GM23248 (cell line): ENCODE data around the gene SERPINF2.

DNA sequence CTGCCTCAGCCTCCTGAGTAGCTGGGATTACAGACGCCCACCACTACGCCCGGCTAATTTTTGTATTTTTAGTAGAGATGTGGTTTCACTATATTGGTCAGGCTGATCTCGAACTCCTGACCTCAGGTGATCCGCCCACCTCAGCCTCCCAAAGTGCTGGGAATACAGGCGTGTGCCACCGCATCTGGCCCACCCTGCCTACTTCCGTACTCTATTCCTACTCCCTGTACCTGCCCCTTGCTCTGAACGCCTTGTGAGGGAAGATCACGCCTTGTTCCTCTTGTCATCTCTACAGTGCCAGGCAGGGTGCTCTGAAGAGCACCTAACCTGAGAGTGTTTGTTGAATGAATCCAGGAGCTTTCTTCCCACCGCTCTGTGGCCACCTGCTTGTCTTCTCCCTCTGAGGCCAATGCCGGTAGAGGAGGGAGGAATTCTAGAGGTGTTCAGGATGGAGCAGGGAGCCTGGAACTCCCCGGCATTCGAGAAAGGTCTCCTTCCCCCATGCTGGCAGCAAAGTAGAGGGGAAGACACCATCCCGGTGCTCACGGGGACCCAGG lies 73.1 kb downstream of the ABR start:
- RAMPAGE, long total RNA = no peak

DNA sequence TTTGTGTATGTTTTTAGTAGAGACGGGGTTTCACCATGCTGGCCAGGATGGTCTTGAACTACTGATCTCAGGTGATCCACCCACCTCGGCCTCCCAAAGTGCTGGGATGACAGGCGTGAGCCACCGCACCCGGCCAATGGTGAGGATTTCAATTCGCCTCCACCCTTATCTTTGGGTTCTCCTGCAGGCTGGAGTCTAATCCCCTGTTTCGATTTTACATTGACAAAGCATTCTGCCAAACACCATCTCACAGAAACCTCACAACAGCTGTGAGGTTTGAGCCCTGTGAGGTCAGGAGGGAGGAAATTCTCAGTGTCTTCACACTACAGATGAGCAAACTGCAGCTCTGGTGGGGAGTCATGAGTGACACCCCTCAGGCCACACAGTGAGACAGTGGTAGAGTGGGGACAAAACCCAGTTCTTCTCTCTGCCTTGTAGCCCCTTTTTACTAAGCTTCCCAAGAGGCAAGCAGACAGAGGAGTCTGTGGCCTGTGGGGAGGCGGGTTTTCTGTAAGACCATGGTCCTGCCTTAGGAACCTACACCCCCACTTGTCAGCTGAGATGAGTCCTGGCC lies 59.2 kb downstream of the ABR start:
- RAMPAGE, long total RNA = no peak

- RAMPAGE, long total RNA = no peak
Measured at GRCh38 chr17:1199047-1199544, 19.3 kb upstream of the ABR start.

DNA sequence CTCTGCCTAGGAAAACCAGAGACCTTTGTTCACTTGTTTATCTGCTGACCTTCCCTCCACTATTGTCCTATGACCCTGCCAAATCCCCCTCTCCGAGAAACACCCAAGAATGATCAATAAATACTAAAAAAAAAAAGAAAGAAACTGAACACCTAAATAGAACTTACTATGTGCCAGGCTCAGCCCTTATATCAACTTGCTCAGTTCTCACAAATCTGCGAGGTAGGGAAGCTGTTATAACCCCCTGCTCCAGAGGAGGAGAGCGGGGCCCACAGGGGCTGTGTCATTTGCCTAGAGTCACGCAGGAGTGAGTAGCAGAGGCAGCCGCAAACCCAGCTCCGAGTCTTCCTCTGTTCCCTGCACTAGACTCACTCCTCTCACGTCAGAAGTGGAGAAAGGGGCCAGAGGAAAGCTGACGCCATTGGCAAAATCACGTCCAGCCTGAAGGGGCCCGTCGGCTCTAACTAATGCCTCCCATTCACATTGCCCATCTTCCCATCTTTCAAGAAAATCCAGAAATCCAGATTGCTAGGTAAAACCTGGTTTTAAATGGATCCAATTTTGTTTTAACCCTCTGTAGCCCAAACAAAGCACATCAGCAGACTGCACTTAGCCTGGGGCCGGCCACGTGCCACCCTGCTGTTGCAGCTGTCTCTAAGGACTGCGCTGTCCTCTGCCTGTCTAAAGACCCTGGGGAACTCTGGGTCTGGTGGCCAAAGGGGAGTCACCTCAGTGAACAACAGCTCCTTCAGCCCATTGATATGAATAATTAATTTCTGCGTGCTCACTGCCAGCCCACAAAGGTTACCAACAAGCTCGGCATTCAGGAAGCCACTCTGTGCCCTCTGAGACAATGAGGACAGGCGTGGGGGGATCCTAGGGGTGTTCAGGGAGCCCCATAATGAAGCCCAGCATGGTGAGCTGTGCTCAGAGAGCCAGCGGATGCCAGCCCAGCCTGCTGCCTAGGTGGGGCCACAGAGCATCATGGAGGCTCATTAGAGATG lies 36.6 kb upstream of the ABR start:
- RAMPAGE, long total RNA = no peak

GRCh38 chr17:1230011-1230424 lies 40.2 kb upstream of the BHLHA9 start:
- RAMPAGE, long total RNA = no peak

GRCh38 chr17:1352490-1352856 lies 47.5 kb downstream of the YWHAE start:
- RAMPAGE, long total RNA = no peak

- RAMPAGE, long total RNA = no peak
Measured at GRCh38 chr17:1398572-1399291, 1.3 kb downstream of the YWHAE start.

- RAMPAGE, long total RNA = no peak
Measured at GRCh38 chr17:1456370-1456750, 328 bp upstream of the CRK start.

- RAMPAGE, long total RNA = no peak
Measured at GRCh38 chr17:1504219-1505237, 11.9 kb downstream of the INPP5K start.

DNA sequence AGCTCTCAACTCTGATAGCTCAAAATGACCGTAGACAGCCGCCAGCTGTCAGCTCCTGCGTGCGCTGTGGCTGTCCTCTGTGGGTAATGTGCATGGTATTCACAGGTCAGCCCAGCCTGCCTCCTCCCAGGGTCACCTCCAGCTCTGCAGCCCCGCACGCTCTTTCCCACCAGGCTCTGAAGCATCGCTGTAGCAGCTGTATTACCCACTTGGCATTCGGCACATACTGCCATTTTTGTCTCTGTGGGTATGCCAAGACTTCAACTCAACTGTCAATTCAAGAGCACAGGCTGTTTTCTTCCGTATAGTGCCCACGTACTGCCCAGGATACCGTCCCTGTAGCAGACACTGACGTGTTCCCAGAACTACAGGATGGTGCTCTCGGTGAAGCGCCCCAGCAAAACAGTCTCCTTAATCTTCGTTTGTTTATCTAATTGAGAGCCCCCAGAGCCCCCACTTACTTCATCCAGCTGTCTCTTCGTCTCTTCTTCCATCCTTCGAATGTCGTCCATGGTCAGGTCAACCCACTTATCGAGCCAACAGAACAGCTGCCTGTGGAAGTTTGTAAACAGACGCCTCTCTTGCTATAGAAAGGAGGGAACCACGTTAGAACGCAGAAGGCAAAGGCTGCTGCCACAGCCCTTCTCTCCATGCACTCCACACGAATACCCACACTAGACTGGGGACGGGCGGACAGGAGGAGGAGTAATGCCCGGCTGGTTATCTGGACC lies 17.4 kb upstream of the INPP5K start:
- RAMPAGE, long total RNA = no peak

DNA sequence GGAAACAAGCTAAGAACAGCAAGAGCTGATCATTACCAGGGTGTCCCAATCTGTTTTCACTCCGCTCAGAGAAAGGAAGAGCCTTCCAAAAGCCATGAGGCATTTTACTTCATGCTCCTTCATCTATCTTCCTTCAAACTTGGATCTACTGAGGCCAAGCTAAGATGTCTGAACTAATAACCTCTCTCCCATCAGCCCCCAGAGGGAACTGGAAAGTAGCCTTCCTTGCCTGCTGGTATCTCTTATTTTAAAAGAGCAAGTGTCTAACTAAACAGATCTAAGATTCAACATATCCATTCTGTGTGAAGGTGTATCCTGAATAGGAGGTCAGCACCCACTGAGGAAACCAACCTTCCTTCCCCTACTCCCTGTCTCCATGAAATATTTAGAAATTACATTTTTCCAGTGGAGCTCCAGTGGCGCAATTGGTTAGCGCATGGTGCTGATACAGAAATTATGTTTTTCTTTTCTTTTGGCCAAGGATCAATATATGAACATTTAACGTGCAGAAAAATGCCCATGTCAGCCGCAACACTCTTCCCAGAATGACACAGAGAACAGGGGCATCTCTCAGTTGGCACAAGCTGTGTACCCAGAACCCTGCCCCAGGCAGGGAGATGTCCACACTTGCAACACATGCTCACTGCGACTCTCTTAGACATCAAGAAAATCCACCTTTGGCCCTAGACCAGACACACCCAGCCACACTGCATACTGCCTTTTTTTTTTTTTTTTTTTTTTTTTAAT lies 17.2 kb downstream of the PITPNA start:
- RAMPAGE, long total RNA = no peak

GRCh38 chr17:1563823-1564425 lies 1.3 kb upstream of the PITPNA start:
- RAMPAGE, long total RNA = no peak

GRCh38 chr17:1656283-1656847 lies 6.7 kb upstream of the RILP start:
- RAMPAGE, long total RNA = no peak

GRCh38 chr17:1714813-1715806 lies 4.9 kb upstream of the TLCD2 start:
- RAMPAGE, long total RNA = no peak

GRCh38 chr17:1723753-1724177 lies 739 bp upstream of the WDR81 start:
- RAMPAGE, long total RNA = no peak

GRCh38 chr17:1742339-1743032 lies at the start of gene SERPINF2:
SERPINF2 (plus strand) TSS chr17:1742871.
- RAMPAGE, long total RNA = no peak

GRCh38 chr17:1770890-1771264 lies 9.0 kb downstream of the SERPINF1 start:
- RAMPAGE, long total RNA = no peak

- RAMPAGE, long total RNA = no peak
Measured at GRCh38 chr17:1776261-1776915, 14.5 kb downstream of the SERPINF1 start.

DNA sequence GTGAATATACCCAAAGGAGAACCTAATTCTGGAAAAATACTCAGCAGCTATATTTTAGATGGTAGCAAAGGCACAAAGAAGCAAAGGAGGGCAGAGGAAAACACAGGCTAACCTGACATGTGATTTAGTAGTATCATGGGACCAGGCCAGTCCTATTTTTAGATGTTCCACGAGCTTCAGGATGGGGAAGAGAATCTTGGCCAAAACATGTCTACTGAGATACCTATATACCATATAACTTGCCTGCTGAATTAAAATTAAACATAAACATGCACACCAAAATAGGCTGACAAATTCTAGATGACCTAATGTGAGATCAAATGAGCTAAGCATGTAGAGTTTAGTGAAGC lies 32.9 kb downstream of the SMYD4 start:
- RAMPAGE, long total RNA = no peak

DNA sequence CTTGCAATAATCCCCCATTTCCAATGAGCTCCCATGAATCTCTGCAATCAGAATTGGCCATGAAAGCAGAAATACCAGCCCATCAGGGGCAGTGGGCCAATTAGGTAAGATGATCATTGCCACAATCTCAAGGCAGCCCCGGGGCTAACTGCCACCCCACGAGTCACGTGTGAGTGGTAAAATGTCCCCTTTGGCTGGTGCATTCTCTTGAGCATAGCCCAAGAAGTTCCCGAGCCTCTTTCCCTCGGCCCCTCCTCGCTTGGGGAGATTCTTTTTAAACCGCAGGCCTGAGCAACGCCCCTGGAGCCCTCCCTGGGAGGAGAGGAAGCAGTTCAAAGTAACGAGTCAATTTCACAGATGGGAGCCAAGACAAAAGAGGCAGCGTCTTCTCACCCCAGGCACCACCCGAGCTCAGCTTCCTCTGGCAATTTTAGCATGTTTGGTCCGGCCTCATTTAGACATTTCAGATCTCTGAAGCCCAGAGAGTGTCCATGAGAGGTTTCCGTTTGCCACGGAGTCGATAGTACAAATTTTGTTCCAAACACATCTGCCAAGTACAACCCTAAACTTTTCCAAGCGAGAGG lies 13.4 kb downstream of the RTN4RL1 start:
- RAMPAGE, long total RNA = no peak